ENCODE data around the genes PARM1, ODAPH, CXCL11 and SCARB2.

- PRO-cap, result no peak
Observed at GRCh38 chr4:73670188-73670480, 49.9 kb upstream of the RASSF6 start.

DNA sequence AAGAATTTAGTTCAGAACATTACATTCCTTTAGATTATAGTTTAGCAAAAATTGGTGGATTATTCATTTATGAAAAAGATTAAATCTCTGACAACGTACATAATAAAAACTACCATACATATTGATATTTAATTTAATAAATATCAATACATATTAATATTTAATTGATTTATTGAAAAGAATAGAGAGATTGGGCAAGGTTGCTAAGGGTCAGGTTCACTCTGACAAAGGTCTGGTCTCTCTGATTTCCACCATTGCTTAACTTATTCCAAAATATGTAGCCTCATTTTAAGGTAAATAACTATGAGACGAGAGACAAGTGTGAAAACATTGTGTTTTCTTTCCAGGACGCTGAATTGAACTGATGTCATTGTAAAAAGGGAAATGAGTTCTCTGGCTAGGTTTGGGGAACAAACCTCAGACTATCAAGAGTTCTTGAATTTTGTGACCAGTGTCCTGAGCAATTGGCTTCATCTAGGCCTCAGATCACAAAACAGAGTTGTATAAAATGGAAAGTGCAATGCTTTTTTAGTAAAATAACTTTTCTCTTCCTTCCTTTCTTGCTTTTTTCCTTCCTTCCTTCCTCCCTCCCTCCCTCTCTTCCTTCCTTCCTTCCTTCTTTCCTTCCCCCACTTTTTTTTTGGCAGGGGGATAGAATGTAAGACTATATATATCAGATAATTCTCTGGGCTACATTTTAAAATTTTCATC, 31.0 kb upstream of the CXCL8 start:
- PRO-cap, result no peak

DNA sequence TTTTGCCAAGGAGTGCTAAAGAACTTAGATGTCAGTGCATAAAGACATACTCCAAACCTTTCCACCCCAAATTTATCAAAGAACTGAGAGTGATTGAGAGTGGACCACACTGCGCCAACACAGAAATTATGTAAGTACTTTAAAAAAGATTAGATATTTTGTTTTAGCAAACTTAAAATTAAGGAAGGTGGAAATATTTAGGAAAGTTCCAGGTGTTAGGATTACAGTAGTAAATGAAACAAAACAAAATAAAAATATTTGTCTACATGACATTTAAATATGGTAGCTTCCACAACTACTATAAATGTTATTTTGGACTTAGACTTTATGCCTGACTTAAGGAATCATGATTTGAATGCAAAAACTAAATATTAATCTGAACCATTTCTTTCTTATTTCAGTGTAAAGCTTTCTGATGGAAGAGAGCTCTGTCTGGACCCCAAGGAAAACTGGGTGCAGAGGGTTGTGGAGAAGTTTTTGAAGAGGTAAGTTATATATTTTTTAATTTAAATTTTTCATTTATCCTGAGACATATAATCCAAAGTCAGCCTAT, 1.3 kb downstream of the CXCL8 start:
- PRO-cap, result no peak

GRCh38 chr4:74366643-74367223, 1.8 kb downstream of the EREG start:
- PRO-cap, result no peak

- PRO-cap, result unidirectional peak, plus-strand start at chr4:74472662
Observed at GRCh38 chr4:74472492-74472918, 27.6 kb downstream of the AREG start.

GRCh38 chr4:74932598-74933695, at the start of gene PARM1:
Gene PARM1 (plus strand): TSS chr4:74933116.
- PRO-cap, result unidirectional peak, plus-strand start at chr4:74933116; unidirectional peak, plus-strand start at chr4:74933448

GRCh38 chr4:75555620-75556133, at the start of gene ODAPH:
Gene ODAPH (plus strand): TSS chr4:75556066.
- PRO-cap, result no peak

GRCh38 chr4:75655318-75656133, 17.7 kb downstream of the G3BP2 start:
- PRO-cap, result unidirectional peak, plus-strand start at chr4:75655813

GRCh38 chr4:75668818-75669331, 4.3 kb downstream of the G3BP2 start:
- PRO-cap, result no peak

GRCh38 chr4:75841688-75842482, 60.4 kb downstream of the PPEF2 start:
- PRO-cap, result no peak

- PRO-cap, result no peak
Observed at GRCh38 chr4:76035866-76036493, at the start of gene CXCL11. Gene CXCL11 (minus strand): TSS chr4:76036070.

- PRO-cap, result no peak
Observed at GRCh38 chr4:76212466-76212667, 1.3 kb downstream of the SCARB2 start.

- PRO-cap, result bidirectional peak, plus-strand start at chr4:76214014, minus-strand start at chr4:76213824
Observed at GRCh38 chr4:76213407-76214387, at the start of gene SCARB2. Gene SCARB2 (minus strand): TSS chr4:76213824.

DNA sequence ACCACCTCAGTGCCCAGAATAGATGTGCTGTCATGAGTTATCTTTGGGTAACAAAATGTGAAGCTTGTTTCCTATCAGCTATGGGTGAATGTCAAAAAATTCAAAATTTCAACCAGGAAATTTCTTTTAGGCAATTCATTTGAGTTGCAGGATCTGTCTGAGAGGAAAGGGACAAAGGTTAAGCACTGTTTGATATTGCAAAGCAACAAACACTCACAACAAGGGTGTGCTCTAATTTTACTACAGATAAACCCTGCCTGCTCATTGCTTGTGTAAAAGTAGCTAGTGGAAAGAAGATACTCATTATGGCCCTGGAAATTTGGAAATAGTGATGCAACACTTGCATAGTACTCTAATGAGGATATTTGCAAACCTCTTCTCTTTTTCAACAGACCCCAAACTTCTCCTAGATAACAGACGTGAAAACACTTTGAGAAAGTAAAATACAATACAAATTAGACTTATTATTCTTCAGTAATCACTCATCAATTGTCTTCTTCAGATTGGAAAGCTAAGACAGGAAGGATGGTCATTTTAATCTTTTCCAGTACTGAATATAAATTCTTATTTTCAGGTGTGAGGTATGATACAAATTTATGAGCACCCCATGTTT, 27.1 kb downstream of the FAM47E start:
- PRO-cap, result no peak

DNA sequence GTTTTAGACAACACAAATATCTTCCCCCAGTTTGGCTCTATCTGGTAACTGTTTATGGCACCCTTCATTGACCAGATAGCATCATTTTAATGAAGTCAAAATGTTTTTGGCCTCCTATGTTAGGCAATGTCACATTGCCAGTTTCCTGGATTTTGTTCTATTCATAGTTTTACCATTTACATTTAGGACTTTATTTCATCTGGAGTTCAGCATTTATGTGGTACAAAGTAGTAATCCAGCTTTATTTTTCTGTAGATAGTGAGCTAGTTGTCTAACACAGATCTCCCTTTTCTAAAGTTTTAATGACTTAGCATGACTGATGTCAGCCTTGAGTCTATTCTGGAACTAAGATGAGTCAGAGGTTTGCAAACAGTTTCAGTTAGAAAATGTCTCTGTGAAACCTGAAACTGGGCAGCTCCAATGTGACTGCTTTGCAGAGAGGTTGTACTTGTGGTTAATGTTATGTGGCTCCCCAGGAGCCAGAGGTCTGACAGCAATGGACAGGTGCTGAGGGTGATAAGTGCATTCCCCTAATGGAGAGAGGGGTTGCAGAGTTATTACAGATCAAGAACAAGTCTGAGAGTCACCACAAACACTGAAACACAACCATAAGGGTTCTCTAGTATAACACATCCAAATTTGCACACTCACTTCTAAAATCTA, 5.2 kb upstream of the STBD1 start:
- PRO-cap, result no peak

GRCh38 chr4:76307366-76308089, 995 bp downstream of the STBD1 start:
- PRO-cap, result unidirectional peak, minus-strand start at chr4:76307500

GRCh38 chr4:76310158-76310591, 3.6 kb downstream of the STBD1 start:
- PRO-cap, result no peak

GRCh38 chr4:76494895-76495637, 60.0 kb downstream of the SHROOM3 start:
- PRO-cap, result no peak

DNA sequence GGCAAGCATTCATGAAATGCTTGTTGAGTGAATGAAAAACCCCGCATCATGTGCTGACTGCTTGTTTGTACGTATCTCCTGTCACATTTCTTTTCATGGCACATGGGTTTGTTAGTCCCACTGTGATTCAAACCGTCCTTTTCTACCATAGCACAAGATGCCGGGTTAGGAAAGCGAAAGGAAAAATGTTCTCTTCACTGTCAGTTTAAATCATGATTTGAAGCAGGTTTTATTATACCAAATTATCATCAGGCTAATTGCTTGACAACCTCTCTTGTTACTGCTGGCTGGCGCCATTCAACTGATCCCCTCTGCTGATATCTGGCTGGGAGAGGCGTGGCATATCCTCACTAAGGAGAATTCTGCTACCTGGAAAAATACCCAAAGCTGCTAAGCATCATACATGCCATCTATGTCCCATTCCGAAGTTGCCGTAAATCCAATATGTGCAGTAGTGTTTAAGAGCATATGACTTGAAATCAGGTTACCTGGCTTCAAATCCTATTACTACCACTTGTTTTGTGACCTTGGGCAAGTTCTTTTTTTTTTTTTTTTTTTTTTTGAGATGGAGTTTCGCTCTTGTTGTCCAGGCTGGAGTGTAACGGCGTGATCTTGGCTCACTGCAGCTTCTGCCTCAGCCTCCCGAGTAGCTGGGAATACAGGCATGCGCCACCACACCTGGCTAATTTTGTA, 145.0 kb downstream of the SHROOM3 start:
- PRO-cap, result no peak

DNA sequence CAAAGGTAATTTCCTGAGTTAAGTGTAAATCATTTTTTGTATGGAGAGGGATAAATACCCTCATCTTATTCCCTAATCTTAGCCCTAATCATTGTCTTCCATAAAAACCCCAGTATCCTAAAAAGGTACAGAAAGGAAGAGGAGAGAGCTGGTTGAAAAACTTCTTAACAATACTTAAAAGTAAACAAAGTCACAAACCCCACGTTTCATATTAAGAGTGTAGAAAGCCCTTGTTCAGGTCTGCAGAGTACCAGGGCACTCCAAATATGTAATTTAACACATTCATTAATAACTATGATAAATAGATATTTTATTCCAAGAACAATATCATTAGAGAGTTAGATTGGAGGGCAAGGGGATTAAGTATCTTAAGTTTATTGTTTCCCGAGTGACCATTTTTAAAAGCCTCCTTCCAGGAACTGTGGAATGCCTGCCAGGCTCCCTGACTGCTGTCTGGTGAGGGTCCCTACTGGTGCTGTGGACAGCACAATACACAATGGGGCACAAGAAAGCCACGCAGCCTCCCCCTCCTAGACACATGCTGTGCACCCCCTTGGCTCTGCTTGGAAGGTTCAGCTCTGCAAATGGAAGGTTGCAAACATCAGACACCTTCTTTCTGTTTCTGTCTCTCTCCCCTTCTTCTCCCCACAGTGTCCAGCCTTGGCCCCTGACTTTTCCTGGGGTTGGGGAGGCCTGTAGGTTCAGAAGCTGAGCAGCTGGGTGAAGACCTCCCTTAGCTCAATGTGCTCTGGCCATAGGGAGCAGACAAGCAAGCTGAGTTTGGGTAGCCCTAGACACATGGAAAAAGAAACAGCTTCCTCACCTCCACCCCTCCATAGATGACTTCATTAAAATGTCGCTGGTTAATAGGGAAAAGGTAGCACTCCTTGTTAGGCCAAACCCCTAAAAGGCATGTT, 153.2 kb downstream of the SHROOM3 start:
- PRO-cap, result no peak

All from colonic mucosa (tissue), 1 donor.